Gallbladder (tissue), 1 donor: ENCODE measurements around a stretch of chr17.

DNA sequence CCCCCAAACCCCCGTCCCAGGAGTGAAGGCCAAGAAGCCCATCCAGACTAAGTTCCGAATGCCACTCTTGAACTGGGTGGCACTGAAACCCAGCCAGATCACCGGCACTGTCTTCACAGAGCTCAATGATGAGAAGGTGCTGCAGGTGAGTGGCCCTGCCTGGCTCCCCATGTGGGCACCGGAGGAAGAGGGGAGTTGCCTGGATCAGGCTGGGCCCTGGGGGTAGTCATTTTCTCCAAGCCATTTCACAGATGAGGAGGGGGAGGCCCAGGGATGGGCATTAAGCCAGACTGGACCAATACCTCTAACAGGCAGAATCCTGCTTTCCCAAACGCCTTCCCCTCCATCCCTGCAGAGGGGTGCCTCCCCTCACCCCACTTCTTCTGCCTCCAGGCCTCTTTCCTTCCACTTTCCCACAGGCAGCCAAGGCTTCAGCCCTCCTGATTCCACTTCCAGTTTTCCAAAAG, 19.5 kb downstream of the SPATA32 start:
- PRO-cap, result no peak

DNA sequence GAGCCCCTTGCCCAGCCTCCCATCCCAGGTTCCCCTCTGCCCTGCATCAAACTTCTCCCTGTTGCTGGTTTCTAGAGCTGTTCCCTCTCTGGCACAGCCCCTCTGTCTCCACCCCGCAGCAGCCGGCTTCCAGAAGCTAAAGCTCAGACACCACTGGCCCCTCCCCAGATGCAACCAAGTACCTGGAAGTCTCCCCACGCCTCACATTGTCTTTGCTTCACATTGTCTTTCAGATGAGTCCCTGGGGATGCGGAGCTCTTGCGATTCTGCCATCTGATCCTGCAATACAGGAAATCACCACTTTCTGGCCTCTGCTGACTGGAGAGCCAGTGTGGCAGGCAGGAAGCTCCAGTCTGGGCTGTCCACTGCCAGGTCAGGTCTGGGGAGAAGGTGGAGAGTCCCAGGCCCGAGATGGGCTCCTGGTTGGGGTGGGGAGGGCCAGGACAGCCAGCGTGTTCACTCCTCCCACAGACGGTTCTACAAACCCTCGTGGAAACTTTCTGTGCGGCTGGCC, 47.7 kb upstream of the MAP3K14 start:
- PRO-cap, result no peak

- PRO-cap, result no peak
Observed at GRCh38 chr17:45380398-45380698, 52.3 kb downstream of the ARHGAP27 start.

DNA sequence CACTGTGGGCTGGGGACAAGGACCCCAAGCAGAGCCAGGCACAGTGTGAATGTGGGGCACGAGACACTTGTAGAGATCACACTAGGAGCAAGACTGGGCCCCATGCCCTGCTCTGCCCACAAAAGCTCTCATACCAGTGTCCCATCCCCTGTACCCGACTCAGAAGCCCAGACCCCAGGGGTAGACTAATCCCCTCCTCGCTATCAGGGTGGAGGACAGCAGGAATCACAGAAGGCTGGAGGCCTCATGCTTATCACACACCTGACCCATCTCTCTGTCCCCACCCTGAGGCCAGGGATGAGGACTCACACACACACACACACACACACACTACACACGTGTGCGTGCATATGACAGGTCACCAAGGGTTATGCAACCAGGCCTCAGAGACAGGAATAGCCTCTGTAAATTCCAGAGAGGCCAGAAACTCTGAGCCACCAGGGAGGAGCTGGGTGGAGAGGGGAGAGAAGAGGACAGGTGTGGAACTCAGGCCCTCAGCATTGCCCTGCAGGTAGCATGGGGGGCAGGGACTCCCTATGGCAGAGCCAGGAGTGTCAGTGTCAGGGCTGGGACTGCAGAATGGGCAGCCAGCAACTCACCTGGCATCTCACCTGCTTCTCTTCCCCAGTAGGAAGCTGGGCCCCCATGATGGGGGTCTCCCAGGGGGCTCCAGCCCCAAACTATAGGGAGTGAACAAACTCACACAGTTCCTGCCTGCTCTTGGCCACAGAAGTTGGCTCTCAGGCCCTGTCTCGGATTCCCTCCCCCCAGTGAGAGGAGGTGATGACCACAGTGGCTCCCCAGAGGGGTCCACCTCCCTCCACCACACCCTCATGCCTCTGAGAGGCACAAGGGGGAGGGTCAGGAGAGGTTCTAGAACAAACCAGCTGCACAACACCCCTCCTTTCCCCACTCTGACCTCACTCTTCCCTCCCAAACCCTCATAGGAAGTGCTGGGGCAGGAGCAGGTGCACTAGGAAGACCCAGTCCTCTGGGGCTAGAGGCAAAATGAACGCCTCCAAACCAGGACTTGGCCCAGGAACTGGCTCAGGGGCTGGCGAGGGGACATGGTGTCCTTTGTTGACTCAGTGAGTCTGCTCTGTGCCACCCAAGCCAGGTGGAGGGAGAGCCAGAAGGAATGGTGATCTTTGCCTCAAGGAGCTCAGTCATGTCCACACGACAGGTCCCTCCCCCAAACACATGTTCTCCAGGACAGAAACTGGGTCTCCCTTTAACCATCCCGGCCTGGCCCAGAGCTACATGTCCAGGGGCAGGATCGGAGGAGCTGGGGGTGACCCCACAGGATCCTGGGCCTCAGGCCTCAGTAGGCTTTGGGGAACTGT, 20.7 kb downstream of the ARHGAP27 start:
- PRO-cap, result no peak

DNA sequence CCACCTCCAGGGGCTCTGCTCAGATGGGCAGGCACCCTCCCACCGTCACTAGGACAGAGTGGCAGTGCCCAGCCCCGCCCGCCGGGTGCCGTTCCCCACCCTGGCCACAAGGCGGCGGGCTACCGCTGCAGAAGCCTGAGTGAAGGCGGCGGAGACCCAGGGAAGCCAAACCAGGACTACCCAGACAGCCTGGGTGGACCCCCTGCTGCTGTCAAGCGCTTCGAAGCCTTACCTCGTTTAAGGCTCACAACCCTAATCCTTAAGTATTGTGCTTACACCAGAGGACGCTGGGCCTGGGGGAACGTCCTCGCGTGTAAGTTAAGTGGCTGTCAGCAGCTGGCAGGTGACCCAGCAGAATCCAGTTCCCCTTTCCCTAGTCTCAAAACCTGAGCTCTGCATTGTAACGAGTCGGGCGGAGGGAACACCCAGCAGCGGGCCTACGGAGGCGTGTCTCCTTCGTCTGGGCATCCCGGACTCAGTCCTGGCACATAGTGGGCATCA, 4.5 kb downstream of the ARHGAP27 start:
- PRO-cap, result no peak

DNA sequence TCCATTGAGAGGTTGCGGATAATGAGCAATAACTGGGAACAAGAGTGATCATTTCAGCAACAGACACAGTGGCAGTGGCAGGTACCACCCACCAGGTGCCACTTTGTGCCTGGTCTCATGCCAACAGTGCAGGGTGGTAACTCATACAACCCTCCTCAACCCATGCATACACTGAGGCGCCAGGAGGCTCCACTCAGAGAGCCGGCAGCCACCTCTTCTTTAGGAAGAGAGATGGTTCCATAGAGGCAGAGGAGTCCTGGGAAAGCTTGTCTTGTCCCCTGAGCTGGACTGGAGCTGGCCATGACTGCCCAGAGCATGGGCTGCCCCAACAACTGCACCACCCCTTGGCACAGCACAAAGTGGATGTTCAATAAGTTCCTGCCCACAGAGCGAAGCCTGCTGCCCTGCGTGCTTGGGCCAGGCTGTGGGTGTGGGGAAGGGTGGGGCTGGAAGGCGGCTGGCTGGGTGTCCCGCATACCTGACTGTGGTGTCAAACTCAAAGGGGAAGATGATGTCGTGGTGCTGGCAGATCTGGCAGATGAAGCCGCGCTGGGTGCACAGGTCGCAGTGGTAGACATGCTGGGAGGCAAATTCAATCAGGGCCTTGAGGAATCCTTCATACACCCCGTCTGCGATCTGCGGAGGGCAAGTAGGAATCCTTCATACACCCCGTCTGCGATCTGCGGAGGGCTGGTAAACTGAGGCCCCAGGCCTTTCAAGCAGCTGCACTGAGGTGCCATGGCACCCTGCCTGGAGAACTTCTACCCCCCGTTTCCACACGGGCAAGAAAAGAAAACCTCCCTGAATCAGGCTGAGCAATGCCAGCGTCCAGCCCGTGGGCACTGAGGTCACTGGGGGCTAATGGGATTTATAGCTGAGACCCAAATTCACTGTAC, 6.6 kb upstream of the ARHGAP27 start:
- PRO-cap, result bidirectional peak, plus-strand start at position 537 of the sequence, minus-strand start at position 334 of the sequence

- PRO-cap, result no peak
Observed at GRCh38 chr17:45440081-45441123, 7.7 kb upstream of the ARHGAP27 start.

- PRO-cap, result no peak
Observed at GRCh38 chr17:45582780-45583259, 92.3 kb upstream of the PLEKHM1 start.

- PRO-cap, result no peak
Observed at GRCh38 chr17:45703364-45703652, 80.8 kb upstream of the CRHR1 start.

- PRO-cap, result no peak
Observed at GRCh38 chr17:45896905-45898123, 3.0 kb downstream of the MAPT start.

GRCh38 chr17:45935840-45936445, 41.6 kb downstream of the MAPT start:
- PRO-cap, result no peak

DNA sequence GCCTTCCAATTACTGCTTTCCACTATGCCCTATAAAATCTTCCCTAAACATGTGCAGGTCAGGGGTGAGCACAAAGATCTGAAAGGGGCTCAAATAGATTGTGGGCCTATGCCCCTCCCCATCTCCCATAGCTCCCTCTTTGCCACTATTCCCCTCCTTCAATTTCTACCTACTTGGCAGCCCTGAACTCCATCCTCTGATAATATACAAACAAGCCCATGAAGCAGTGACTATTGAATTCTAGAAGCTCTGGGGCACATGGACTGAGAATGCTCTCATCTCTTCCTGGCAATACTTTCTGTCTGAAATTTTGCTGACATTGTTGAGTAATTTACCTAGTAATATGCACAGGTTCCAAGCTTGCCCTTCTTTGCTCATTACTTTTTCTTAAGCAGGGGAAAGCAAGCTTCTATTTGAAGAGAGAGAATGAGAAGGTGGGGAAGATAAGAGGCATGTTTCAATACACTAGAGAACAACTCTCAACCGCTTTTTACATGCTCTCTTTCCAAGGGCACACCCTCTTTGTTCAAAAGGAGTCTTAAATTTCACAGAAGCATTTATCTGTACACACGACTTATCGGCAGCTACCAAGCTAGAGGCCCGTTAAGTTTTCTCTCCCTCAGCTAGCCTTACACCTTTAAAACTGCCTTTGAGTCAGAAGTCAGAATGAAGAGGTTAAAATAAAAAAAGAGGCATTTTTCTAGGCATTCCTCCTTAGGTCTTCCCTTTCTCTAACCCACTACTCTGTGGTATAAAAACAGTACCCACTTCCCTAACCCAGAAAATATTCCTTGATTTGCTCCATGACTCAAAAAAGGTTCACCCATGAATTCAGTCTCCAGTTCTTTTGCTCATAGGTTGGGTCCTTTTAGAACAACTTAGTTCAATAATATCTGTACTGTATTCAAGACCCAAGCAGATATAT, 79.6 kb downstream of the STH start:
- PRO-cap, result no peak

GRCh38 chr17:46098265-46098861, 94.9 kb downstream of the KANSL1 start:
- PRO-cap, result no peak

- PRO-cap, result no peak
Observed at GRCh38 chr17:46170771-46171832, 22.1 kb downstream of the KANSL1 start.

- PRO-cap, result no peak
Observed at GRCh38 chr17:46772642-46773032, 45.9 kb downstream of the WNT3 start.

DNA sequence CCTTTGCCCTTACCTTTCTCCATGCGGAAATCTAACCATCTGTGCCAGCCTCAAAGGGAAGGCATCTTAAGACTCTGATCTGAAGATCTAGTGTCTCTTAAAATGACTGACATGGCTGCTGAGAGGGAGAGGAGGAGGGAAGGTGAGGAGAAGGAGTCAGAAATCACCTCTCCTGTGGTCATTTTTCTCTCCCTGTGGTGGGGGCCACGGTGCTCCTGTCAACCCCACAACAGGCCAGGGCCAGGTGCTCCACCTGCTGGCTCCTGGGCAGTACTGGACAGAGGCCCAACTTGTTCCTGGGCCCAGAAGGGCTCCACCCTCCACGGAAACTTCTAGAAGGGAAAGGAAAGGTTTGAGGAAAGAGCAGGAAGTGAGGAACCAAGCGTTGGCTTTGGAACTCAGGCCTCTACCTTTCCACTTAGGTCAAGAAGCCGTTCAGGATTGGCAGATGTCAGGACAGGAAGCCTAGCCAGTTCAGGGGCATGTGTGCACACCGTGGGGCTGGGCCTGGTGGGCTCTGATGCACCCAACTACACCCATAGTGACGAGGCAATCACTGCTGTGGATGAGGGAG, 36.2 kb downstream of the WNT3 start:
- PRO-cap, result no peak

DNA sequence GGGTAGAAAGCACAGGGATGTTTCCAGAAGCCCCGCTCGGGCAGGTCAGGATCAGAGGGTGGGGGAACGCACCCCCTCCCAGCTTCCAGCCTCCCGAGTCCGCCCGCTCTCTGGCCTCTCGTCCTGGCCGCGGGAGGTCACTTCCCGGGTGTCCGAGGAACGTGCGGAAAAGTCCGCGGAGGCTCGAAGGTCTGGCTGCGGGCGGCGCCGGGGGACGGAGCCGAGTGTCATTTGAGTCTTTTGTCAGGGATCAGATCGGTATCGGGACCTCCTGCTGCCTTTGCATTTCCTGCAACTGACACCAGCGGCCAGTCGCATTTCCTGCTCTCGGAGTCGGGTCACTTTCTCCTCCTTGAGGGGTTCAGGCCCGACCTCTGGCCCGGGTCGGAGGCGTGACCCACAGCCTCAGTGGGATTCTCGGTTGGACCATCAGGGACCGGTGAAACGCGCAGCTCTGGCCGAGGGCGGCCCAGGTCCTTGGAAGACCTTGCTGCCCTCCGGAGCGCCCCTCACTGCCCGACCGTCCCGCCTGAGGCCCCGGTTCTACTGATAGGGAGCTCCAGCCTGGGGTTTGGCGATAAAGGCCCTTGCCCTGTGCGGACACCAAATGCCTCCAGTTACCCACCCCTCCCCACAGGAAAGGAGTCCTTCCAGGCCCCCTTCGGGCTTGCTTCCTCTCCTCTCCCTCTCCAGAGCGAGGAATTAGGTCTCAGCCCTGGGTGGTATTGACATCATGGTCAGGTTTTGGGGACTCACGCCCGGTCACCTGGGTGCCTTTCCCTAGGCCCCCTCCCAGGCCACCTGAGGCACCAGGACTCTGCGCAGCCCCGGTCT, 845 bp upstream of the WNT3 start:
- PRO-cap, result no peak

- PRO-cap, result no peak
Observed at GRCh38 chr17:47159930-47160347, 29.2 kb downstream of the CDC27 start.

GRCh38 chr17:47180238-47180918, 8.7 kb downstream of the CDC27 start:
- PRO-cap, result no peak

DNA sequence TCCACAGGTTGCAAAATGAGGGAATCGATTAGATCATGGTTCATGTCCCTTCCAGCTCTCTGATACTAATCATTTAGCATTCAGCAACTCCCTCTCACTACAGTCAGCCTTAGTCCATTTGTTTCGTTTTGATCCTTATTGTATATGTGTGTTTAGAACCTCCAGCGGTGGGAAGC, 21.0 kb downstream of the MYL4 start:
- PRO-cap, result no peak